Cardiac fibroblast (primary cell): Measurements from ENCODE around the genes CLTCL1, HIRA and TXNRD2.

DNA sequence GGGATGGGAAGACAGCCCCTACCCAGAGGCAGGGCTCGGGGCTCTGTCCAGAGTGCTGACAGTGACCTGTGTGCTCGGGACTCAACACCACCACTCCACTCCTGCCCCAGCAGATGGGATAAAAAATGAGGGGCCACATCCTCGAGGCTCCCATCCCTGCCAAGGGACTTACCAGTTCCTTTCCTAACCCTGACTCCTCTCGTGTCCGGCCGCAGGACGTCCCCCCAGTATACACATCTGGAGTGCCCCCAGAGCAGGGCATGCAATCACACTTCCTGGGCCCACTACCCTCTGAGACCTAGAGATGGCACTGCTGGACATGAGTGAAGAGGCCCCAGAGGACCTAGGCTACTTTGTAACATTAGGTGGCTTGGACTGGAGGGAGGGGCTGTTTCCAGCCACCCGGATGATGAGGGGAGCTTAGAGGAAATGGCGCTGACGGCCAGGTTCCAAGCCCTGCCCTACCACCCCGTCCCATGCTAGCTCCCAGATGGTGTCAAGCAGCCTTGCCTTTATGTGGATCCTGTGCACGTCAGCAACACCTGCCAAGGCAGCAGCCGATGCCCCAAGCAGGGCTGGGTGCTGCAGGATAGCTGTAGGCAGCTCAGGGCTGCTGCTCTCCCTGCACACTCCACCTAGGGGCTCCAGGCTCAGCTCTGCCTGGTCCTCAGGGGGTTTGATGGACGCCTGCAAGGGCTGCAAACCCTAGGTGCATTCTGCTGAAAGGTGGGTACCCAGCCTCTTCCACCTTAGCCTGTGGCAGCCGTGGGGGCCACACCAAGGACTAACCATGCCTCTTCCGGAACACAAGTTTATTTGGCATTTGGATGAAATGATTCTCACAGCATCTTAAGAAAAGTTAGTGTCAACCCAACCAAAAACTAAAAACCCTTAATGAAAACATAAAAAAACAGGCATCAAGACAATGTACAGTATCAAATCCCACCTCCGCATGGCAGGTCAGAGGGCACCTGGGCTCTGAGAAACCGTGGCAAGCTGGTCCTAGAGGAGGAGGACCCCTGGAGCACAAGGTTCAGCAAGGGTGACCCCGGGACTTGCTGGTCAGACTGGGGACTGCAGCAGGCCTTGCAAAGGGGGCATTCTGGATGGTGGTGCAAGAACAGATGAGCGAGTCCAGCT, 86.4 kb downstream of the DGCR2 start:
- RRBS: no CpG with 5 or more reads among the region's 20 CpGs

DNA sequence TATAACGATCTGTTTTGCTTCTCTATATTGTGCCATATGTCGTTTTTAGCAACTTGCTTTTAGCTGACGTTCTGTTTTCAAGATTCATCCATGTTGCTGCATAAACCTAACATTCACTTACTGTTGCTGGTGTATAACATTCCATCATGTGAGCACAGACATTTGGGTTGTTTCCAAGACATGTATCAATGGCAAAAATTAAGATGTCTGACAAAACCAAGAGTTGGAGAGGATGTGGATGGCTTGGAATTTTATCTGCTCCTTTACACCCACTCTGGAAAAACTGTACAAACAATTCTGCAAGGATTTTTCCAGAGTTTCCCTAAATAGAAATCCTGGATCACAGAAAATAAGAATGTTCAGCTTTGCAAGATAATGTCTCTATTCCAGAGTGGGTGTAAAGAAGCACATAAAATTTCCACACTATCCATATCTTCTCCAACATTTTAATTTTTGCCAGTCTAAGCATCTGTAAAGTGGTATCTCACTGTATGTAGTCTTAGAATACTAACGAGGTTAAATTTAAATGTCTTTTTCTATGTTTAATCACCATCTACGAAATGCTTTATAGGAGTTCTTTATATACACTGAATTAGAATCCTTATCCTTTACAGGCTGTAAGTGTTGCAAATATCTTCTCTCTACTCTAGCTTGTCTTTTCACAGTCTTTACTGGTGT, 40.7 kb downstream of the DGCR2 start:
- RRBS: no CpG with 5 or more reads among the region's 5 CpGs

GRCh38 chr22:19122896-19123511, 792 bp upstream of the DGCR2 start:
- RRBS: 8% methylated on average over 2 of the region's 14 CpGs

DNA sequence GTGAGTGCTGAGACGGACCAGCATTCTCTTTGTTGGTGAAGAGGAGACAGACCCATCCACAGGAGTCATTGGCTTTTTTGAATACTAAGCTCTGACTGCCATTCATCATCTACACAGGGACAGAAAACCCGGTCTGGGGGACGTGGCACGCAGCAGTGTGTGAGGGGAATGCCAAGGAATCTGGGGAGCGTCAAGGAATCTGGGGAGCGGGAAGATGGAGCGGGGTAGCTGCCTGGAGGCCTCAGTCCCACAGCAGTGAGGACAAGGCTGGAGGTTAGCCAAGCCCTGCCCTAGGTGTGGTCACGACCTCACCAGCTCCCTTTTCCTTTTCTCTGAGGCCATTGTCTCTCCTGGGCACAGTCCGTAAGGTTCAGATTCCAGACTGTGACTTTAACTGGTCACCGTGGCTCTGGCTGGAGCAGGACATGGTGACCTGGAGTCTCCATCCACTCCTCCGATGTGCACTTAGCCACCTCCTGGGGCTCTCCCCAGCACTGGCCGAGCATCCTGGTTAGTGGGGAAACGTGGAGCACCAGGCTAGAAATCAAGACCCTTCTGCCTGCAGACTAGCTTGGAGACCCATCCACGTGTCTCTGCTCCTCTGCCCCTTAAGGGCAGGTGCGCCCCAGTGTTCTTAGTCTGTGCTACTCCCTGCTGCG, 5.5 kb downstream of the SLC25A1 start:
- RRBS: no CpG with 5 or more reads among the region's 16 CpGs

DNA sequence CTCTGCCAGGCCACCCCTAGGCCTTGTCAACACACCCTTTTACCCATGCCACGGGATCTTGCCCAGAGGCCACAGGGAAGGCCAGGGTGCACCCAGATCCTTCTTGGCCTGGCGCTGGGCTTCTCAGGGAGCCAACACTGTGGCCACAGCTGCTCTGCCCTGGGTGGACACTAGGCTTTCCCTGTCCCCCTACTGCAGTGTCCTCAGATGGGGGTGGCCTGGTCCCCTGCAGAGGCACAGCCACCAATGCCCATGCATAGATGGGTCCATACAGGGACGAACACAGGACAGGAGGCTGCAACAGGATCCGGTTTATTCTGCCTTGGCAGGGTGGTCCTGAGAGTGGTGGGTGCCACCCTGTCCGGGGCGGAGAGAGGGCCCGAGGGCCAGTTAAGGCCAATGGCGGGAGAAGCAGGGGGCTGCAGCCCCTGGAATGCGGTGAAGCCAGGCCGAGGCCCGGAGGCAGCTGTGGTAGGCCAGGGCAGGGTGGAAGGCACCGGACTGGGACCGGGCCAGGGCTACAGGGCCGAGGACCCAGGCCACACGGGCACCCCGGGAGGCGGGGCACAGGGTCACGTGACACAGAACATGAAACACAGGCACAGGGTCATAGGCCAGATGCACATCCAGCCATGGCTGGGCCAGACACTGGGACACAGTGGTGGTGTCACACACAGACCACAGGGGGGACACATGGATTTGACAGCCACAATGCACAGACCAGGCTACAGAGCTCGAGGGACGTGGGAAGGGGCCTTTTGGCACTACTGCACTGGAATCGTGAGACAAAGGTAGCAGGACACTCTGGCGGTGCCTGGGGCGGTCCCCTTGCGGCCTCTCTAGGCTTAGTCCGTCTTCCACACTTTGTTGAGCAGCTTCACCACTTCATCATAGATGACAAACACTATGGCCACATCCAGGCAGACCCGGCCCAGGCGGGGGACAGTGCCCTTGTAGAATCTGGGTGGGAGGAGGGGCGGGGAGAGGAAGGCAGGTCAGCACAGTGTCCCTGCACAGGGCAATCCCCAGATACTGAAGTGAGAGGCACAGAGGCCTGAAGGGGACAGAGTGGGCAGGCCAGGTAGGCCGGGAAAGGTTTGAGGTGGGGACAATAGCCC, 2.9 kb downstream of the SLC25A1 start:
- RRBS: 83% methylated on average over 8 of the region's 29 CpGs

DNA sequence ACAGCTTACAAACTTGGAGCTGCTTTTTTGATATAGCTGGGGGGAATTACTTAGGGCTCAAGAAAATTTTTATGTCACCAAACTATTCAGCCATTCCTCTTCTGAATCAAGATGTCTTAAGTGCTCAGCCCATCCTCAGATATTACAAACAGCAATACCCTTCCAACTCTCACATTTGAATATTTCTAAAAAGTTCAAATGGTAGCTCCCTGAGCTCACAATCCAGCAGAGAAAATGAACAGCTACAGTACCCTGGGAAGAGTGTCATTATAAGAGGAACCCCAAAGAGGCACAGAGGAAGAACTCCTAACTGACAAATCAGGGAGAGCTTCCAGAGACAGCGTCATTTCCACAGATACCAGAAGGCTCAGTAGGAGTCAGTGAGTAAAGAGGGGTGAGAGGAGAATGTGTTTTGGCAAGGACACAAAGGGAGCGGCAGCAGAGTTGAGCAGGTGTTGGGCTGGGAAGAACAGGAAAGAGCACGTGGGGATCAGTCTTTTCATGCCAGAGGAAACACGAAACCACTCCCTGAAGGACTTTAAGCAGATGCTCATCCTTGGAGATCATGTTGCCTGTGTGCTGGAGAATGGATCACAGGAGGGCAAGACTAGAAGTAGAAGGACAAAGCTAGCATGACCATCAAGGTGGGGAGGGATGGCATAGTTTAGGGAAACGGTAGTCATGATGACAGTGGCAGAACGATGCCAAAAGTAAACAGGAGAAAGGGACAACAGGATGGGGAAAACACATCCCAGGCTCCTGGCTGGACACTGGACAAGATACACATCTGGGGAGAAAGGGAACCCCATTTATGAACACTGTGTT, 4.3 kb downstream of the CLTCL1 start:
- RRBS: no CpG with 5 or more reads among the region's 6 CpGs

DNA sequence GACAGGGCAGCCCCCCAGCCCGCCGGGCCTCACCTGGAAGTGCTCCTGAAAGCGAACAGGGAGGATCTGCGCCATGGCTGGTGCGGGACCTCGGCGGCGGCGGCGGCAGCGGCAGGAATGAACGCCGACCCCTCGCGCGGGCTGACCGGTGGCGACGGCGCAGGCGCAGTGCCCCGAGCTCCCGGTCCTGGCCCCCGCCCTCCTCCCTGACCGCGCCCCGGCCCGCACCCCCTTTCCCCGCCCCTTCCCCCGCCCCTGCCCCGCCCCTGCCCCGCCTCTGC, at the start of gene CLTCL1:
Gene CLTCL1 (minus strand): TSS at position 153 of the 281 bp plus-strand sequence.
- RRBS: 2% methylated on average over 13 of the region's 32 CpGs

DNA sequence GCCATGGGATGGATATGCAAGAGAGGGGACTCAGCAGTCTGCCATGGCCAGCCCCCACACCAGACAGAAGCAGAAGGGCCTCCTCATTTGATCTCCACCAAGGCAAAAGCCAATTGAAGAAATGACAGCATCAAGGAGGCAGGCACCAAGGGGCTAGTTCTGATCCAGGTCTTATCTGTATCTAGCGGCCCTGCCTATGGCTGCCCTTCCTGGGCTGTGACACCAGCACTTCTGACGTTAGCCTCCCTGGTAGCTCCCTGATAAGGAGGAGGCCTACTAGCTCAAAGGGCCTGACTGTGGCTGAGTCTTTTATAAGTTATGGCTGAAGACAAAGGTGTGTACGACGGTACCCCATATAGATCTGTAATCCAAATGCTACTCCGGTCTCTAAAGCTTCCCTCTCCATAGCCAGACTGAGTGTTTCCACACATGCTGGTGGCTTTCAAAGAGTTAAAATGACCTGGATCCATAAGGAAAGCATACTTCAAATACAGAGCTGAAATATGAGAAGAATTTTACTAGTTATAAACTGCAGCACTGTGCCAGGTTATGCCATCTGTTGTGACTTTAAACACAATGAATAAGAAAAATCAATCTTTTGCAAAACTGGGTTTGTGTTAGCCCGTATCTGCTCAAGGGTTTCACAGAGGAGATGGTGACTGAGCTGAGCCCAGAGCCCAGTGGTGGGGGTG, 34.4 kb downstream of the HIRA start:
- RRBS: no CpG with 5 or more reads among the region's 6 CpGs

DNA sequence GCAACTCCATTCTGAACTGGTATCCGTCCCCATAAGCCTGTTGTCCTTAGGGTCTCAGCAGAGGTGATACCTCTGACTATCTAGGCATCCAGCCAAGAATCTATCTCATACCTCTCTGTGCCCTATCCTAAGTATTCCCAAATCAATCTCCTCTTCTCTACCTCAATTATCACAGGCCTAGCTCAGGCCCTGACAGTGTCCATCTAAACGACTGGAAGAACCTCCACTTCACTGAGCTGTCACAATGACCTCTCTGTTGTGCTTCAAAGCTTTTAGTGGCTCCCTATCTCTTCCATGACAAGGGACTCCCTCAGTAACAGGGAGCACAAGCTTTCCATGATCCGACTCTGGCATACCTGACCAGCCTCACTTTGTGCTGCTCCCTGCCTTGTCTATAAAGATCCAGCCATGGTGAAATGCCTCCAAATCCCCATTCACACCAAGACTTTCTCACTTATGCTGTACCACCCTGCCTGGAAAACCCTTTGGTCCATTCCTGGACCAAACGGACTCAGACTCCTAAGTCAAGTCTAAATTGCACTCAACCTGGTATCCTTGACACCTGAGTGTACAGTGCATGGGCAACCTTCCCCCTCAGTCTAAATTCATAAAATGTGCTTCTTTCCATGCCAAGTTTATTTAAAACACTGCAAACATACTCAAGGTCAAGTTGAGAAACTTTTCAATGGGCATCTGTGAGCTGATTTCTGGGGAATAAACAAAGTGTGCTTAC, 26.6 kb downstream of the HIRA start:
- RRBS: no CpG with 5 or more reads among the region's 4 CpGs

- RRBS: no CpG with 5 or more reads among the region's 5 CpGs
These were observed 6.4 kb downstream of the HIRA start for GRCh38 chr22:19424986-19425749.

DNA sequence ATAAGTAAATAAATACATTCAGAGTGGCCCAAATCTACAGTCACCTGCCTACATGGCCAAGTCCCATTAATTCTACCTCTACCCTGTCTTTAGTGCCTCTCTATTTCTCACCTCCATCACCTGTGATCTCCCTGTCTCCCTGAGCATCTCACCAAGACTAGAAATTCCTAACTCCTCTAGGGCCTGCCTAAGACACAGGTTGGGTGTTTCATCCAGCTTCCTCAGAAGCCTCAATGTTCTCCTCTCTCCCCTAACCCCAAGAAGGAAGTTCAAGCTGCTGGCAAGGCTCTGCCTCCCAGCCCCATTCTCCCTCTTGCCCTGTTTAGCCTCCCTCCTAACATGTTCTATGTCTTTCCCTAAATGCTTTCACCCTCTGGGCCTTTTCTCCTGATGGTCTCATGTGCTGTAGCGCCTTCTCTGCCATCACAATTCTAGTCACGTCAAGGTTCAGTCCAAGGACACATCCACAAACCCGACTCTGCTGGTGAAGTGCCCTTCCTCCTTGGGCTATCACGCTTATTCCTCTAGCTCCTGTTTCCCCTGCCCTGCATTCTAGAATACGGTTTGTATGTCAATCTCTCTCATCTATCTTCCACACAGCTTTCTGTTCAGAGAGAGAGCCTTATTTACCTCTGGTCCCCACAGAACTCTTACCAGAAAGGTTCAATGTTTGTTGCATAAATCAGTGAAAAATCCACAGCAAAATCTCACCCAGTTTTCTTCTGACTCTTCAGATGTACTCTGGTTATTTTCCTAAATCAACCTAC, 5.3 kb downstream of the HIRA start:
- RRBS: no CpG with 5 or more reads among the region's 5 CpGs

GRCh38 chr22:19431563-19432632, at the start of gene HIRA:
Gene HIRA (minus strand): TSS chr22:19431733.
- RRBS: under 1% methylated on average over 55 of the region's 143 CpGs

- RRBS: no CpG with 5 or more reads among the region's 19 CpGs
These were observed 20.7 kb downstream of the CLDN5 start for GRCh38 chr22:19503188-19504315.

GRCh38 chr22:19521735-19522763, 2.2 kb downstream of the CLDN5 start:
- RRBS: no CpG with 5 or more reads among the region's 14 CpGs

DNA sequence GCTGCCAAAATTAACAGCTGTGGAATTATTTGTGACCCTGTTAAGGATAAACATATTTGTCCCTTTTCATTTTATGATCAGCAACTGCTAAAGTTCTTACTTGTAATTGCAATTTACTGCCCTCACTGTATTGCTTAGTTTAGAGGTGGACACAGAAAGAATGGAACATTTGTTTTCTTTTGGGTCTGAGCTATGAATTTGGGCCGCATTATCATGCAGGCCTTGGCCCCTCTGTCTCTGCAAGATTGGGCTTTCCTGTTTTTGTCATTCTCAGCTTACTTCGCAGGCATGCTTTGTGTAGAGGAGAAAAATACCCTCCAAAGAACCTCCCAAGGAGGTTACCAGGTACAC, 47.6 kb upstream of the CLDN5 start:
- RRBS: no CpG with 5 or more reads among the region's 2 CpGs

GRCh38 chr22:19576816-19577528, 52.8 kb upstream of the CLDN5 start:
- RRBS: no CpG with 5 or more reads among the region's 11 CpGs

DNA sequence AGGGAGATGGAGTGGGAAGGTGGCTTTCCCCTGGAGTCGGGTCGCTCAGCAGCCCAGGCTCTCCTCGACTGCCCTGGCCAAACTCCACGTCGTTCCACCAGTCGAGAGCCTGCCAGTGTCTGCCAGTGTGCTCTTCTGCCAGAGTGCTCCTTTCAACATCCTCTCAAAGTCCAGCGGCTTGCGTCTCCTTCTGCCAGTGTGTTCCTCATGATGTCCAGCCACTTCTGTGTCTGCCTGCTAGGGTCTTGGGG, 62.6 kb upstream of the CLDN5 start:
- RRBS: no CpG with 5 or more reads among the region's 8 CpGs

GRCh38 chr22:19761338-19762613, 1.2 kb downstream of the TBX1 start:
- RRBS: 32% methylated on average over 21 of the region's 84 CpGs

- RRBS: no CpG with 5 or more reads among the region's 29 CpGs
These were observed 12.2 kb downstream of the TBX1 start for GRCh38 chr22:19772391-19773466.

- RRBS: under 1% methylated on average over 25 of the region's 57 CpGs
These were observed at the start of gene TXNRD2 for GRCh38 chr22:19941609-19942151. Gene TXNRD2 (minus strand): TSS chr22:19941818.